Placental pericyte (primary cell): ENCODE measurements around a stretch of chr10.

DNA sequence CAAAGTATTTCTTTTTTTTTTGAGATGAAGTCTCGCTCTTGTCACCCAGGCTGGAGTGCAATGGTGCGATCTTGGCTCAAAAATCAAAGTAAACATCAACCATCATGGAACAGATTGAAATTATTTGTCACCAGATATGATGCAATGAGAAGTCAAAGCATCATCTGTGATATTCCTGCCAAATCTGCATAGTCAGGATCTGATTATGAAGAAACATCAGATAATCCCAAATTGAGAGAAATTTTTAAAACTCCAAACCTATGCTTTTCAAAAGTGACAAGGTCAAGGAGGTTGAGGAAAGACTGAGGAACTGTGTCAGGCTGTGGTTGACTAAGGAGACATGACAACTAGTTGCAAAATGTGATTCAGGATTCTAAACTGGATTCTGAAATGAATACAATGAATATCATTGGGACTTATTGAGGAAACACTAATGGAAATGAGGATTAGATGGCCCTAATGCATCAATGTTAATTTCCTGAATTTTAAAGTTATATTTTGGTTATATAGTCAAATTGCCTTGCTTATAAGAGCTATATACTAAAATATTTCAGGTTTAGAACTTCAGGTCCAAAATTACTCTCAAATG lies 4.9 kb upstream of the CYP2C18 start:
- CAGE, long polyA plus RNA: no peak

DNA sequence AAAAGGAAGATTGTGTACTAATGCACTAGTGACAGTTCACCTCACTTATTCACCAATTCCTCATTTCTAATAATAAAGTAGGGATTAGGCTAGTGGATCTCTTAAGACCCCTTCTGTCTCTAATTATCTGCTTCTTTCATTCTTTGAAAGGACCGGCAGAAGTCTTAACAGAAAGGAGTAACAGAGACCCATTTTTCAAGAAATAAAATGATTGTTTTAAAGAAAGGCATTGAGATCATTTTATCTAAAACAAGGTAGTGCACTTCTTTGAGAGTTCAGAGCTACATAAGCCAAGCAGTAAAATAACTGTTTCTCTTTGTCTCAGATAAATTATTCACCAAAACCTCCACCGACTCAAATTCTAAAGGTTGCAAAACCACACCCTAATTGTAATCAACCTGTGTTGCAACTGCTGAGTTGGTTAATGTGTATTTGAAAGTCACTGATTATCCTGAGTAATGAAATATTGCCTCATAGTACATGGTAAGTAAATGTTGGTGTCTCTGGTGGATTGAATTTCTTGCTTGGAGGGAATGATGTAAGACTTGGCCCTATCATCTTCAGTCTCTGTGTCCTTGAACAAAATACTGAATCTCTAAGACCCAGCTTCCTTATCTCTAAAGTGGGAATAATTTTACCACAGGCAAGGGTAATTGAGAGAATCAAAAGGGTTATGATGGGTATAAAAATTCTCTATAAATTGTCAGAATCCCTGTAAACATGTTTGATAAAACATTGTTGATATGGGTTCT lies 35.9 kb upstream of the CYP2C9 start:
- CAGE, long polyA plus RNA: no peak

DNA sequence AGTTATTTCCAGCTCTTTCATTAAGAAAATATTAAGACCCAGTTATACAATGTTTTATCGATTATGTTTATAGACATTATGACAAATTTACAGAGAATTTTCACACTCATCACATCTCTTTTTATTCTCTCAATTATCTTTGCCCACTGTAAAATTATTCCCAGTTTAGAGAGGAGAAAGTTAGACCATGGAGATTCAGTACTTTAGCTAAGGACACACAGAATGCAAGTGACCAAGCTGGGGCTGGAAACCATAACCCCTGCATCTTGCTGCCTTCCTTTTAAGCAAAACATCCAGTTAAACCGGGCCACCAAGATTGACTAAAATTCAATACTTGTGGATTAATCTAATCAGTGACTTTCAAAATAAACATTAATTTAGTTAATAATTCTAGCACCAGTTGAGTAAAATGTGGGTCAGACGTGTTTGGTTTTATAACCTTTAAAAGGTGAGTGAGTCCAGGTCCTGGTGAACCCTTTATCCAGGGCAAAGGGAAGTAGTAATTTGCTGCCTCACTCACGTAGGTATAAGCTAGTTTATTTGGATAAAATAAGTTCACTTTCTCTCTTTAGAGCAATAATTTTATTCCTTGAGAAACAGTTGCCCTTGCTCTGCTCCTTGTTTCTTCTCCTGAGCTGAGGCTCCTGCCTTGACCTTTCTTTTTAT lies 1.9 kb upstream of the CYP2C8 start:
- CAGE, long polyA plus RNA: no peak

DNA sequence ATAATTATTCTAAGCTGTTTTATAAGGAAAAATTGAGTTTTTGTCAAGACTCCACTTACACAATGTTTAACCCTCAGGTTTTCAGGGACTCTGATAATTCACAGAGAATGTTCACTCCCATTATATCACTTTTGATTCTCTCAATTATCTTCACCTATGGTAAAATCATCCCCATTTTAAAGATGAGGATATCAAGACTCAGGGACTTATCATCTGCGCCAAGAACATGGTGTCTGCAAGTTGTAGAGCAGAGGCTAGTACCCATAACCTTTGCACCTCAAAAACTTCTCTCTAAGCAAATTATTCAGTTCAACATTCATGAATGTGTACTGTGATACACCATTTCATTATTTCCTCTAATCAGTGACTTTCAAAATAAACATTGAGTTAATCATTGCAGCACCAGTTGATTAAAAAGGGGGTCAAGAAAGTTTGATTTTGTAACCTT lies 47.5 kb upstream of the CYP2C8 start:
- CAGE, long polyA plus RNA: no peak

GRCh38 chr10:95231305-95231796 lies 37.3 kb downstream of the ACSM6 start:
- CAGE, long polyA plus RNA: no peak

GRCh38 chr10:95246727-95247695 lies 43.8 kb downstream of the PDLIM1 start:
- CAGE, long polyA plus RNA: no peak

DNA sequence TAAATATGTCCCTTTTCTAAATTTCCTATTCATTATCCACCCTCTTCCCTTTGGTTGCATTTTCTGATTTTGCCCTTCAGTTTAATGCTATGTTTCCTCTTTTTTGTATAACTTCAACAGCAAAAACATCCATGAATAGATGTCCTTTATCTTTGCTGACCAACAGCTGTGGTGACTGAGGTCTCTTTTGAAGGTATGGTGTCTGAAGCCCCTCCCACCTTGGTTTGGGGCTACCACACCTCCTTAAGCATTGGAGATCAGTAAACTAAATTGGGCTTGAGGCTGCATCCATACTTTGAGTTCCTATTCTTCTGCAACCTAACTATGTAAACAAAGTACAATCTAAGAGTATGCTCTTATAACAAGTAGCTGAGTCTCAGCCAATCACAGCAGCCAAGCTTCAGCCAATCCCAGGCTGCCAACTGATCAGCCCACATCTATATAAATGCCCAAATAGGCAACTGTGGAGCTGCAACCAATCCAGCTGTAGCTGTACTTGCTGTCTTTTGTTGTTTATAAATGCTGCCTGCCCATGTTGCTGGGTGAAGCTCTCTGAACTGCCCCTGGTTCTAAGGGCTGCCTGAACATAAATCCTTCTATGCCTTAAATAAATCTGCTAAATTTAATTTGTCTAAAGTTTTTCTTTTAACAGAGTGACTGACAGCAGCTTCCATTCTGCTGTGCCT lies 69.4 kb upstream of the PDLIM1 start:
- CAGE, long polyA plus RNA: no peak

DNA sequence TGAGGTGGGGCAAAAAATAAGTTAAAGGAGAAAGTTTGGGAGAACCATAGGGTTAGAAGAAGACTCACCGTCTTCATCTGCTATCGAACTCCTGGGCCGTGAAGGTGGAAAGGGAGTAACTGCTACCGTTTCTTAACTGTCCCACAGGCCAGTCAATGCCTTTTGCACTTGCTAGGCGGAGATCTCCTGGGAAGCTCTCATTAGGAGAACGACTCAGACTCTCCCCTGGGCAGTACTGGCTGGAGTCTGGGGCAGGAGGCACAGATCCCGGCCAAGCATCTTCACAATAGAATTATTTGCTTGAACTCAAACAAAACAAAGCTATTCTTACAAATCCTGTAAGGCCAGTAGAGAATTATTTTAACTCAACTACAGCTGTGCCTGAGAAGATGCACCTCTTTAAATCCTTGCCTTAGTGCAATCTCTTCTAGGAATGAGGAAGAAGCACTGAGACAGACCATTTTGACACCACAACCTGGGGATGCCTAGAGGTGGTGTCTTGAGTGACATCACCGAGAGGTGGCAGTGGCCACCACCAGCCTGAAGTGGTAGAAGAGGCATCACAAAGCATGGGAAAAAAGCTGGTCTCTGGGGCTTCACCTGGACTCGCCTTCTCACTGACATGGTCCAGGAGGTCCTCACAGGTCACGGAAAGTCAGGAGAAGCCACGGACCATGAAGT lies 99.0 kb upstream of the PDLIM1 start:
- CAGE, long polyA plus RNA: no peak

DNA sequence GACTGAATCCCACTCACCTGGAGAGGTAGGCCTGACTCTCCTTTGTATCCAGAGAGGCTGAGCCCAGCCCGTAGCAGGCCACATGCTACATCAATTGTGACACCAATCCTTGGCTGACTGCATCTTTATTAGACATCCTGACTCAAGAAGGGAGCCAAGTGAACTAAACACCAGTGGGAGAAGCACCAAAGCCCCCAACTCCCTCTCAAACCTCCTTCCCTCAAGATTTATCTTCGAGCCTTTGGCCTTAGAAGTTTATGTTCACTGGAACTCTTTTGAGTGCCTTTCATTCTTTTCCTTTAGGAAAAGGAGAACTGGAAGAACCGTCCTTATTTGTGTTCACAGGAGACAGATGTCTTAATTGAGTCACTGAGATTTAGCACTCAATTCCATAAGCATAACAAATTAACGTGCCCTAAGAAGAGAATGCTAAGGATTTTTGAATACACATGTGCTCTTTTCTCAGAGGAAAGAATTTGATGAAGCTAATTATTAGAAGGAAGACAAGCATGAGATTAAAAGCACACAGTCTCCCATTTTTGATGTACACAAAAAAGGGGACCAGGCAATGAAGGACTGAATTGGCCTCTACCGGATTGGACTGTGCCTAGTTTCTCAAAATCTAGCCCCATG lies 125.7 kb upstream of the PDLIM1 start:
- CAGE, long polyA plus RNA: no peak

DNA sequence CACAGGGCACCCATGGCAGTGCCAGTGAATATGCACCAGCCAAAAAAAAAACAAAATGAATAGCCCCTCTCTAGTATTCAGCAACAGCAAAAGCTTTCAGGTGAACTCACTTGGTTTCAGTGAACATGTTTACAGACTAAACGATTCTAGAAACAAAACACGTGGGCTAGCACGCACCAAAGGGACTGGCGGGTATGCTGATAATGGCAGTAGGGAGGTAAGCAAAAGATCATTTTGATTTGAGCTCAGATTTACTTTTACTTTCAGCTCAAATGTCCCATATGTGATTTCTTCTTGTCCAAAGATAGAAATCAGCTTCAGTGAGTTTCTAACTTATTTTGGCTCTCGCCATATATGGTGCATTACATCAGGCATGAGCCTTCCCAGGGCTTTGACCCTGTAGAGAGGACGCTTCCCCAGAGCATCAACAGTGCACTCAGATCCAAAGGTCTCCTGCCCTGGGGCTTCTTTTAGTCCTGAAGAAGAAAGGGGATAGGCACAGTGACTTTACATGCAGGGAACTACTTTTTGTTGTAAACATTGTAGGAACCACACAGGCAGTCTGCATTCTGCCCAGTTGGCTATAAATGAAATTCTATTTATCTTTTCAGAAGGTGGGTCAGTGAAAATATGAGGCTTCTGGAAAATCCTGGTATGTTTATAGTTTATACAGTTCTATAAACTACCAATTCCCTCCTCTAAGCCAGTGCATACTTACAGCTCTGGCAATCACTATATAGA lies 128.6 kb upstream of the PDLIM1 start:
- CAGE, long polyA plus RNA: no peak

DNA sequence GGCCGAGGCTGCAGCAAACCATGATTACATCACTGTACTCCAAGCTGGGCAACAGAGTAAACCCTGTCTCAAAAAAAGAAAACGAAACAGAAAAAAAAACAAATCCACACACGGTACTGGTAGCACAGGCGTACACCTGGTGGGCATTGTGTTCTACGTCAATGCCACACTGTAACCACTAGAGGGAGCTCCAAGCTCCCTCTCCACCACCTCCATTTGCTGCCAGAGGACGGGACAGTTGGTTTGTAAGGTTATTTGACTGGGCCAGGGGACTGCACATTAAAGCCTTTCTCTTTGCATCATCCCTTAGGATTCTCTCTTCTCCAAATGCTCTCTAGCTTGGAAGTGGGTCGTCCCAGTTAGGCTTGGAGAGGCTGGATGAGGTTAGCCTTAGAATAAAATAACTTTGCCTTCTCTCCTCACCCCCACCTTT lies 130.8 kb downstream of the SORBS1 start:
- CAGE, long polyA plus RNA: no peak

DNA sequence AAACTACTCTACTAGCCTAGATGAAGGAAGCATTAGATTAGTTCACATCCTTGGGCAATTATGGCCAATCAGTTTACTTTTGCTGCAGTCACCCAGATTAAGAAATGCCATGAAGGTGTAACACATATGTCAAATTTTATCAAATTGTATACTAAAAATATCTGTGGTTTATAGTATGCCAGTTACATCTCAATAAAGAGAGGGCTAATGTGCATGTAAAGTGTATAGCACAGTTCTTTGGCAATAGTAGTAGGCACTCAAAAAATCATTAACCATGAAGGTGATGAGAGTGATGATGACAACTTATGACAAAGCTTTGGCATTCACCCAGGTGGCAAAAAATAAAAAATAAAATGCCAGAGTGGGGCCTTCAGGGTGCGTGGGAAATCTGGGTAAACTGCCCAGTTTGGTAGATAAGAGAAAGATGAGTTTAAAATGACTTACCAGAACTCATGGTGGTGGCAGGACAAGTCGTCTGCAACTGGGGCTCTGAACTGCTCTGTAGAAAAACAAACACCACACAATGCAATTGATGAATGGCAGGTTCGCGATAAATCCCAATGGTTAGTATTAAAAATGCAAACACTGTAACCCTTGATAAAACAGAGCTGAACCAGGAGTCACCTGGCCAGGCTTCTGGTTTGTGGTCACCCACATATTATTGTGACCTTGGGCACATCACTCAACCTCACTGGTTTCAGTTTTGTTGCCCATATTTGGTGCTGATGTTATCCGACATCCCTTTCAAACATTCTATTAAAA lies 120.3 kb downstream of the SORBS1 start:
- CAGE, long polyA plus RNA: no peak

DNA sequence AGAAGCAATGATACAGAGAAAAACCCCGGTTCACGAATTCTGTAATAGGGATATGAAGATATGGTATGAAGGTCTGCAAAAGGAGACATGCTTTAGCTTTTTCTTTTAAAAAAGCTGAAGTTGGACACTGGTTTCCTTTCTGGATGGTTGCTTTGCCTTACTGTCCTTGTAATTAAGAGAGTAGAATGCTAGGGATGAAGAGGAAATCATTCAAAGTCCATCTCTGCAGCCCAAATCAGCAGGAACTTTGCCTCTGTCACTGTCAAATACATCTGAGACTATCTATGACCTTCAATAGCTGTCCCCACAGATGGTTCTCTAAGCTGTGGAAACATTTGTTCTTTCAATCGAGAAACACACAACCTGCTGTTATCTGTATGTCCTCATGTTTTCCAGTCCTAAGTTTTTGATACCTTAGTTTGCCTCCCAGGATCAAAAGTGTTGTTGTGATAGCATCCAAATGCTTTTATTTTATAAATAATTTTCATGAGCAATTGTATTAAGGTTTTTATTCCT lies 117.5 kb downstream of the SORBS1 start:
- CAGE, long polyA plus RNA: no peak

DNA sequence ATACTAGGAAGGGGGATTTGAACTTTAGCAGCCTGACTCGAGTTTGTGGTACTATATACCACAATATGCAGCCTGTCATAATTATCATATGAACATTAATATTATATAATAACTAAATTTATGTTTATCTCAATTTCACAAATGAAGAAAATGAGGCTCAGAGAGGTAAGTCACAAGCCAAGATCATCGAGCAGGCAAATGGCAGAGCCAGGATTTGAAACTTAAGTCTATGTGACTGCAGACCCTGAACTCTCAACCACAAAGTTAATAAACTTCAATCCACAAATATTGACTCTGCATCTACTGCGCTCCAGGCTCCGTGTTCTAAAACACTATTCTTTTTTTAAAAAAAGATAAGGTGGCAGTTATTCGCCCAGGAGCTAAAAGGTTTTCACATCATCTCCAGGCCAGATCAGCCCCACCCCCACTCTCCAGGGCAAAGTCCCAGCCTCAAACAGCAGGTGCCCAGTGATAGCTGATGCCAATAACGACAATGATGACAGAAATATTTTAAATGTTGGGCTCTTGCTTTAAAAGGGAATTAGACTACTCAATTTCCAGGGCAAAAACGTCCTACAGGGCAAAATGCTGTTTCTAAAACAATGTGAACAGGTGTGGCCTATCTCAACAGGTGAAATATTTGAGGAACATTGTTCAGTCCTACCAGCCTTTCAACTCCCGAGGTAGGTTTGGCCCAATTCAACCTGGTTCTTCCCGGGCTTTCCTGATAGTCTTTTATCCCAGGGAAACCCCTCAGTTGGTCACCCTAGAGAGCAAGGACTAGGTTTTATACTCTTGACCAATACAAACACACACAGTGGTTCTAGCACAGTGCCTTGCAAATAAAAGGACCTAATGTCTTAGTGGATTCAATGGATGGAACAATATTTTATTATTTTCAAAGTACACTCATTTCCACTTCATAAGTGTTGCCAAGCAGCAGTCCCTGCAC lies 85.2 kb downstream of the SORBS1 start:
- CAGE, long polyA plus RNA: no peak

GRCh38 chr10:95499474-95500201 lies 61.5 kb downstream of the SORBS1 start:
- CAGE, long polyA plus RNA: no peak

DNA sequence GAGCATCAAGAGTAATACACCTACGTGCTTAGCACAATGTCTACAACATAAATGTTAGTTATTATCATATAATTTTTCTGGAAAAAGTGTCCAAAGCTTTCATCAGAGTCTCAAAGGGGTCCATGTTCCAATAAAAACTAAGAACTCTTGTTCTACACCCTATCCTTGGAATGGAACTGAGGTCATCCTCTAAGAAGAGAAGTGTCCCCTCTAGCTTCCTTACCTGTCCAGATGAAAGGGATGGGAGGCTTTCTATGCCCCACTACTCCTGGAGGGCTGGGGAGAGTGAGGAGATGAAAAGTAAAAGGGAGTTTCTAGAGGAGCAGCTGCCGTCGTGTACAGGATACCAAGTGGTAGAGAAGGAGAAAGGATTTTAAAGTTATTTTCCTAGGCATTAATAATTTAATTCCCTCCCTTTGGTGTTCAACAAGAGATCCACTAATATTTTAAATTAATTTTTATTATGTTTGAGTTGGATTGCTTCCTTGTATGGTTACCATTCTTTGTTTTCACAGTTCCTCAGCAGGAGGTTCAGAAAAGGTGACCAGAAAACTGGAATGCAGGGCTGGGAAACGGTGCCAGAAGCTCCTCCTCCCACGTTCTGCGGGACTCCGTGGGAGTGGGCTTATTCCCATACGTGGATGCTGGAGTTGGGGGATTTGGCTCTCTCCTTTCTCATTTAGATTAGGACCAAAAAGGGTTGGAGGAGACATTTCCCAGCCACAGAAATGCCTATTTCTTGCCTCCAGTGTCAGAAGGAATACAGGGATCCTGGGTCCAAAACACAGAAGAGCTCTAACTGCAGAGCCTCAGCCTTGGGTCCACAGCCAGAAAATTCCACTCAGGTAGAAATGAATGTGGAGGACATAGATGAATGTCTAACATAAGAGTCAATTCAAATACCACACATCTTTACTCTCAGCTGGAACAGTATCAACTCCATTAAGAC lies 56.2 kb downstream of the SORBS1 start:
- CAGE, long polyA plus RNA: no peak

GRCh38 chr10:95512398-95513057 lies 48.6 kb downstream of the SORBS1 start:
- CAGE, long polyA plus RNA: no peak

- CAGE, long polyA plus RNA: no peak
These were observed 42.2 kb downstream of the SORBS1 start for GRCh38 chr10:95518661-95519592.

DNA sequence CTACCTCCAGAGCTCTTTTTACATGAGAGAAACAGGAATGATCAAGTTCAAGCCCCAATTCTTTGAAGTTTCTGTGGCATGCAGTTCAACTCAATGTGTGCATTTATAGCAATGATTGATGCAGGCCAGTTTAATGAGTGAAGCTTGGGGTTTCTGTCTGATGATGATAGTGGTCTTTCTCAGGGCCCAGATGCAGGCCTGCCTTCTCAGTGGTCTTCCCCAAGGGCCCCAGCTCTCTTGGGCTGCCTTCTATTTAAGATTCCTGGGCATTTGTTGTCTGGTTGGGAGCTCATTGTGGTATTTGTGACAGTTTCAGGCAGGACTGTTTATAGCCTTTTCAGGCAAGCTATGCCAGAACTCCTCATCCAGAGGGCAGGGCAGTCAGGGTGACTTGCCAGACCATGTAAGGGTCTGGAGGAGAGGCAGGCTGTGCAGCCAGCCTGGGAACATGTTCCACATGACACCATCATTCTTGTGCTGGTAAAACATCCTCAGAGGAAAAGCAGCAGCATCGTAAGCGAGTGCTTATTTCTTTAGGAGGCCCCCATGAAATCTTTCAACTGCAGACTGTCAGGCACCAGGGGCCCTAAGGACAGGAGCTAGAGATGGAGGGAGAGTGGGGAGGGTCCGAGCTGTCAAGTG lies 43.9 kb upstream of the SORBS1 start:
- CAGE, long polyA plus RNA: no peak

DNA sequence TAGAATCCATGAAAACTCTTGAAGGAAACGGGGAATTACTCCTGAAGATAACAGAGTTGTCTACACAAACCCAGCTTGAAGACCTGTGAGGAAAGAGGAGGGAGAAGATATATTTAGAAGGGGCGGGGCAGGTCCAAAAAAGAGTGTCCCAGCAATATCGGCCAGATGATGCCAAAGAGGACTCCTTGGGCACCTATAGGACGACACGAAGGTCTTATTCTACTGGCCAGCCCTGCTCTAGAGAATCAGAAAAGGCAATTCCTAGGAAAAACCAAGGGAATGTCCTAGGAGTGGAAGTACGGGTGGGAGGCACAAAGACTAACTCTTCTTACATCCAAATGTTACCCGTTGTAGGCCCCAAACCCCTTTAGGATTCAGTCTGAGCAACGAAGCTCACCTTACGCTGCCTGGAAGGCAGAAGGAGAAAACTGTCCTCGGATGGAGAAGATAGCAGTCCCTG lies 741 bp downstream of the TCTN3 start:
- CAGE, long polyA plus RNA: no peak